Metastatic Breast Carcinoma in the Brain (tissue), 10 donors: ENCODE data around the genes HNRNPA3, PDE11A and CCDC141.

GRCh38 chr2:177170086-177170950 lies 42.3 kb upstream of the HNRNPA3 start:
- PRO-cap, 10 experiments, result peak in 8 of 10 experiments; most common plus-strand start chr2:177170384 (in 1); most common minus-strand start chr2:177170270 (in 7)

GRCh38 chr2:177212518-177213606 lies at the start of gene HNRNPA3:
HNRNPA3 (plus strand) TSS chr2:177212794.
- PRO-cap, 10 experiments, result peak in 10 of 10 experiments; most common plus-strand start chr2:177213424 (in 4); most common minus-strand start chr2:177213202 (in 3)

GRCh38 chr2:177220032-177221119 lies 7.8 kb downstream of the HNRNPA3 start:
- PRO-cap, 10 experiments, result no peak in any of the 10 experiments

DNA sequence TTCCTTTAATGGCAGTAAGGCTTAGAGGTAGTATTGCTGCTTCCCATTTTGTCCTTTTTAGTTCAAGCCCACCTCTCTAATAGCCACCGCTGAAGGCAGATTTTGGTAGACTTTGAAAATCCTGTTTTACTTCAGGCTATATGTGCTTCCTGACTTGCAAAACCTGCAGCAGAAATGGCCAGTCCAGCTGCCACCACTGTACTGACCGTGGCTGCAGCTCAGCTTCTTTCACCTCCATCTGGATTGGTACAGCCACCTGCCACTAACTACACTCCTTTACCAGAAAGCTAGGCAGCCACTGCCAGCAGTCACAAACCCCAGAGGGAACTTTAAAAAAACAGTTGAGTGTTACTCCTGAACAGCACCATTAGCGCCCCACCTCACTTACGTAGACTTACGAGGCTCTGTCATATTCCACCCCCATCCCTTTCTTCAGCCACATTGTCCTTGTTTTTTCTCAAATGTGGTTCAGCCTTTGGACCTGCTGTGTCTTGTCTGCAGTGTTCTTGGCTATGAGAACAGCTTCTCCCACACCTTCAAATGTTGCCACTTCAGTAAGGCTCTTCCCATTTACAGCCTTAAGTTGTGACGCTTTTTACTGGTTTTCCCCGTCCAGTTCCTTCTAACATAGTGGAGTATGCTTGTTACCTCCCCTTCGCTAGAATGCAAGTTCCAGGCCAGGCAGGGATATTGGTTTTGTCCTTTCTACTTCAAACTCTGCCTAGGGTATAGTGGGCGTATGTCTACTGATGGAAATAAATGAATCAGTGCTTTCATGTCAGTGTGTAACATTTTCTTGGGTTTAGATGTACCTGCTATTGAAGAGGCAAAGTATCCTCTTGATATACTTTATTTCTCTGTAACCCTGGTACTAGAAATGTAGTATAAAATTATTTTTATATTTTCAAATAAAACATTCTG lies 17.0 kb downstream of the HNRNPA3 start:
- PRO-cap, 10 experiments, result no peak in any of the 10 experiments

- PRO-cap, 10 experiments, result no peak in any of the 10 experiments
Measured at GRCh38 chr2:177230893-177232100, 18.7 kb downstream of the HNRNPA3 start.

DNA sequence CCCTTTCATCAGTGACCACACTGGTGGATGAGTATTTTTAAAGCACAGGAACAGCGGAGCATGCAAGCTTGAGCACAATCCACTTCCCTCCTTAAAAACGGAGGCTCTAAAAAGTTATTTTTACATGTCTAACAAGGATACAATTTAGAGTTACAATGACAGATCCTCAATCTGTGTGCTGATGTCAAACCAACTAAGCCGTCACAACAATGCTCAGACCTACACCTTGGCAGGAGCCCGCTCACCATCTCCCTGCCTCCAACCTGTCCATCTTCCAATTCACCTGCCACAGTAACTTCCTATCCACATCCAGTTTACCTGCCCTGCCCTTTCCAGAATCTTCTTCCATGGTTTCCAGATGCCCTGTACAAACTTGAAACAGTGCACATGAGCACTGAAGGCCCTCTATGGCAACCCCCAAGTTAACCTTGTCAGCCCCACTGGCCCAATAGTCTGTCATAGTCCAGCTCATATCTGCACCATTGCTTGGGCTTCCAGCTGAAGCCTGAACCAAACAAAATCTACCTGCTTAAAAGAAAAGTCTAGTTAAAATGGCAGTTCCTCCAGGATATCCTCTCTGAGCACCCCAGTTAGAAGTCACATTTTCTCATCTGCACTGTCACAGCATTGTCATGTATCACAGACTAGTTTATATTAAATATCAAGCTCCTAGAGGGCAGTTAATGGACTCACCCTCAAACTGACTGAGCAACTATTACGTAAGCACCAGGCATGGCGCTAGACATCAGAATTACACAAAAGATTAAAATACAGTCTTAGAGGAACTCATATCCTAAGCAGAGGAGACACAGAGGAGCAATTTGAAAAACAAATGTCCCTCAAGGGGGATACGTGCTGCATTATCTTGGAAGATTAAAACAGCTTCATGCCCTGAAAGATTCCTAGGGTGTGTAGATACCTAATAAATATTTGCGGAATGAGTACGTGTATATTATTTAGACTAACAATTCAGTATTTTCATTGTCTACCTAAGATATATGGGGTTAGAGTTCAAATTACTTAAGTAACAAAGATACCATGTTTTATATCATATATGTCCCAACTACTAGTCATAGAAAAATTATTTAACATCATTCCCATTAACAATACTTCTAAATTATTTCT lies 11.5 kb downstream of the NFE2L2 start:
- PRO-cap, 10 experiments, result no peak in any of the 10 experiments

- PRO-cap, 10 experiments, result peak in 10 of 10 experiments; most common plus-strand start chr2:177264426 (in 10); most common minus-strand start chr2:177264421 (in 2)
Measured at GRCh38 chr2:177264262-177264487, 352 bp downstream of the NFE2L2 start.

DNA sequence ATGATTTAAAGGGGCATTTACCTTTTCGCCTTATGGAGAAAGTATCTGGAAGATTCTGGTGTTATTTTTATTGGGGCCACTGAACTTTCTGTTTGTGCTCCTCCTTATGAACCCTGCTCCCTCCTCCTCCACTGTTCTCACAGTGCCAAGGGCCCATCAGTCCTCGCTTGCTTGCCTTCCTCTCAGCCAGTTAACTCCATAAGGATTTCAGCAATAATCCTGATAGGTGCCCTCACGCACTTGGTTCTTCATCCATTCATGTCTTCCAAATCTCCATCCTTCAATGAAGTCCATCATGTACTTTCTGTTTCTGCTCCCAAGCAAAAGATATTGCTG lies 58.5 kb upstream of the NFE2L2 start:
- PRO-cap, 10 experiments, result no peak in any of the 10 experiments

- PRO-cap, 10 experiments, result no peak in any of the 10 experiments
Measured at GRCh38 chr2:177332899-177333388, 59.6 kb upstream of the AGPS start.

GRCh38 chr2:177352483-177353107 lies 40.0 kb upstream of the AGPS start:
- PRO-cap, 10 experiments, result no peak in any of the 10 experiments

GRCh38 chr2:177372491-177373454 lies 19.8 kb upstream of the AGPS start:
- PRO-cap, 10 experiments, result no peak in any of the 10 experiments

GRCh38 chr2:177915125-177915480 lies 157.5 kb downstream of the PDE11A start:
- PRO-cap, 10 experiments, result peak in 3 of 10 experiments; most common minus-strand start chr2:177915351 (in 3)

- PRO-cap, 10 experiments, result peak in 8 of 10 experiments; most common plus-strand start chr2:178072888 (in 4); most common minus-strand start chr2:178072768 (in 7)
Measured at GRCh38 chr2:178072091-178073189, at the start of gene PDE11A. PDE11A (minus strand) TSS chr2:178072777.

GRCh38 chr2:178495476-178495911 lies 15.2 kb downstream of the PLEKHA3 start:
- PRO-cap, 10 experiments, result no peak in any of the 10 experiments

GRCh38 chr2:178756084-178756445 lies 51.2 kb downstream of the TTN start:
- PRO-cap, 10 experiments, result no peak in any of the 10 experiments

GRCh38 chr2:178804082-178804324 lies 3.2 kb downstream of the TTN start:
- PRO-cap, 10 experiments, result no peak in any of the 10 experiments

DNA sequence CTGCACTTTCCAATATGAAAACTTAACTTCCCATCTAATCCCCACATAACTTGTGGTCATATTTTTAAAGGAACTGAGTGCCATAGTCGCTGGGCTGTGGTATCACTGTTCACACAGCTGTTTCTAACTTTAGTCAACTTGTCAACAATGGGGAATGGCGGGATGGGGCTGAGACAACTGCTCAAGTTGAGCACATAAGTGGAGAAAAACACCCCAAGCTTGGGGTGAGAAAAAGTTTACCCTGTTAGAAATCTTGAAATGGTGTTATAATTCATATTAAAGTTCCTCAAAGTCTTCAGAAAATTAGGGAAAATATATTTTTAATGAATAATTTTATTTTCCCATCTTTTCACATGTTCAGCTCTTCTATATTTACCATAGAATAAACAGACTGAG lies 52.1 kb upstream of the TTN start:
- PRO-cap, 10 experiments, result no peak in any of the 10 experiments

DNA sequence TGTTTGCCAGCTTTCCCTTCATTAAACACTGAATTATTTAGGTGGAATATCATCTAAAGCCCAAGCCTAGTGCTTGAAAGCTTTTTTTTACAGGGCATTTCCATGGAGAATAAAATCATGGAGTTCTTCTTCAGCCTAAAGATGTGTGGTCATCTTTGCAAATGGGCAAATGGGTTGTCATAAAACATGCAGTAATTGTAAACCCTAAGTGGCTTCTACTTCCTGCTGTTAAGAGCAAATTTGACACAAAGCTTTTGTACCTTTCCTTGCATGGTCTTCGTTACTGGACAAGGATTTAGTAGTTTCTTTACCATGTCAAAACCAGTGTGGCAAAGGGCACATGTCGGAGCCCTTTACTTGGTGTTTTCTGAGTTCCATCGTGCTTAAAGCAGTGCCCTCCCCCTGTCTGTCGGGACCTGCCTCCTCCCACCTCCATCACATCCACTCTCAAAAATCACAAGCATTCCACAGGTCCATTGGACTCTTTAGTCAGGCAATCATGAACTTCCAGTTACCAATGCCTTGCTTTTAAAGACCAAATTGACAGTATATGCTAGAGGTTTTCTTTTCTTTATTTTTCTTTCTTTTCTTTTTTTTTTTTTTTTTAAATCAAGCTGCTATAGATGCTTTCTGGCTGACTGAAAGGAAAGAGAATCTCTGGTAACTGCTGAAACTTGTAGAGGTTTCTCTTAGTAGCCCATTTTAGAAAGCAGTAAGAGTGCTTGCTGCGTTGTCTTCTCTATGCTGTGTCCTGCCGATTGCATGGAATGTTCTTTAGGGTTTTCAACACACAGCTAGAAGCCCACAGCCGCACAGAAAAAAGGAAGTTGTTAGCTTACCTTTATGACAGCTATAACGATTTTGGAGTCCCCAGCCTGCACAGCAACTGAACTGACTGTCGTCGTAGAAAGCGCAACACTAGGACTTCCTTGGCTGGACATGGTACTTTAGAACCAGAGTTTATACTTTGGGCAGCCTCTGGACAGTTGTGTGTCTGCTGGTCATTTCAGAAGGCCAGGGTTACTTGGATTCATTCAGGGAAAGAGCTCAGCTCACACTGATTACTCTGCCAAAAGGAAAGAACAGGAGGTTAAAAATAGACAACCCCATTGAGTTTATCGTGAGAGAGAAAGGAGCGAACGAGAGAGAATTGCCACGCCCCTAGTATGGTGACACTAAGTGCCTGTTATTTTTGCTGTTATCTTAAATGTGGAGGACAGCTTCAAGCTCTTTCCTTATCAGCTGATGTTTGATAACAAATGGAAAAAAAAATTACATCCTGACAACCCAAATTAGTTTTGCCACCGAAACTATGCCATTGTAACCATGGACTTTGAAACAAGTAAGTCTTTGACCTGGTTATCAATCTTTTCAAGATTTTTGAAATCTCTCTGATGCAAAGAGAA lies at the start of gene CCDC141:
Gene CCDC141 (minus strand): TSS at position 1,137 of the 1,406 bp plus-strand sequence.
- PRO-cap, 10 experiments, result no peak in any of the 10 experiments

DNA sequence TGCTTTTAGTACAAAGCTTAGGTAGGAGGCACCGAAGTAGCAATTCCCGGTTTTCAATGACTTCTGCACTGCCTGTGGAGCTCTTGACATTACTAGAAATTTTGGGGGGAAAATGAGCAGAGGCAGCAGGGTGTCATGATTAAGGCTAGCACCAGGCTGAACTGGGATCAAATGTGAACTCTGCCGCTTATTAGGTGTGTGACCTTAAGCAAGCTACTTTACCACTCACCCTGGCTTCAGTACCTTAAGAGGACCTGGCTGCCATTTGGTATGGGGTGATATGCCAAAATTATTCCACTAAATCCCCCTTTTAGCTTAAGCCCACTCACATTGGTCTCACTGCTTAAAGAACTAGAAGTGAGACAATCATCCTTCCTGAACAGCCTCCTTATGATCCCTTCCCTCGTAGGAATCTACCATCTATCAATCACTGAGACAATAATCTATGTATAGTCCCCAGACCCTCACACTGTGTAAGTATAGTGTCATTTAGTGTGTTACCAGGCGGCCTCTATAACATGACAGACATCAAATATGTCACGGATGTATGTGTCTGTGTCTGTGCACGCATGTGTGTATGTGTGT lies 36.9 kb downstream of the SESTD1 start:
- PRO-cap, 10 experiments, result no peak in any of the 10 experiments

GRCh38 chr2:179263112-179263355 lies 1.6 kb downstream of the SESTD1 start:
- PRO-cap, 10 experiments, result peak in 6 of 10 experiments; most common plus-strand start chr2:179263211 (in 4)